WTC11 (cell line): ENCODE measurements around a stretch of chr10.

GRCh38 chr10:70681787-70682082 lies 9.4 kb downstream of the ADAMTS14 start:
- PRO-cap = no peak

DNA sequence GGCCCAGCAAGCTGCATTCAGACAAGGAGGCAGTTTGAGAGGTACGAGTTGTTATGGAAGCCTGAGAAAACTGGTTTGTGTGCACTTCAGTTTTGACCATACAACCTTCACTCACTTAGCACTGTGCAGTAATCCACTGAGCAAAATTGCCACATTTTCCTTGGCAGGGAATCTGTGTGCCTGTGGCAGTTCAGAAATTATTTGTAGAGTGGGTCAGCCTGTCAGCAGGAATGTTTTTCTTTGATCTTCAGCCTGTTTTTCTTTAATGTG lies 20.1 kb downstream of the SGPL1 start:
- PRO-cap = no peak

GRCh38 chr10:71064544-71065010 lies 147.8 kb upstream of the UNC5B start:
- PRO-cap = no peak

DNA sequence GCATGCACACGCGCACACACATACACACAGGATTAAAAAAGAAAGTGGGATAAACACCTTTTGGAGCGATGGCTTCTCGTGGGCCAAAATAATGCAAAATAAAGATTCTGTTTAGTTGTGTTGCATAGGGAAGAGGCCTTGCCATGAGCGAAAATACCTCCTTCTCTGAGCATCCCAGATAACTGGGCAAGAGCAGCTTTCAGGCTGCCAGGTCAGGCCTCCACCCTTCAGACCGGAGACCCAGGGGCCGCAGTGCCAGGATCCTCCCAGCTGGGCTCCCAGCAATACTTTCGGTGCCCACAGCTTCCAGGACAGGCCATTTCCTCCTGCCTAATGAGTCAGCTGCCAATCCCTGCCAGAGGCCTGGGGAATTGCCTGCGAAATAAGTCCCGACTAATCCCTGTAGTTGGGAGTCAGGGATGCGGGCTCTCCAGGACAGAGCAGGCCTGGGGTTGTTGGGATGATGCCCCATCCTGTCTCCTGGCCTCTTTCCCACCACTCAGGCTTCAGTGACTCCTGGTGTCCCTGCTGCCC lies 143.6 kb upstream of the UNC5B start:
- PRO-cap = no peak

GRCh38 chr10:71244373-71245208 lies 32.2 kb downstream of the UNC5B start:
- PRO-cap = no peak

GRCh38 chr10:71256025-71257077 lies 44.0 kb downstream of the UNC5B start:
- PRO-cap = no peak

- PRO-cap = no peak
Measured at GRCh38 chr10:71261909-71262474, 49.6 kb downstream of the UNC5B start.

- PRO-cap = no peak
Measured at GRCh38 chr10:71291272-71292183, 27.5 kb upstream of the SLC29A3 start.

GRCh38 chr10:71323505-71323971 lies 4.5 kb downstream of the SLC29A3 start:
- PRO-cap = no peak

- PRO-cap = no peak
Measured at GRCh38 chr10:71462333-71462782, 65.6 kb downstream of the CDH23 start.

GRCh38 chr10:71597516-71598527 lies 121.8 kb downstream of the C10orf105 start:
- PRO-cap = no peak

- PRO-cap = no peak
Measured at GRCh38 chr10:71638021-71639192, 81.2 kb downstream of the C10orf105 start.

DNA sequence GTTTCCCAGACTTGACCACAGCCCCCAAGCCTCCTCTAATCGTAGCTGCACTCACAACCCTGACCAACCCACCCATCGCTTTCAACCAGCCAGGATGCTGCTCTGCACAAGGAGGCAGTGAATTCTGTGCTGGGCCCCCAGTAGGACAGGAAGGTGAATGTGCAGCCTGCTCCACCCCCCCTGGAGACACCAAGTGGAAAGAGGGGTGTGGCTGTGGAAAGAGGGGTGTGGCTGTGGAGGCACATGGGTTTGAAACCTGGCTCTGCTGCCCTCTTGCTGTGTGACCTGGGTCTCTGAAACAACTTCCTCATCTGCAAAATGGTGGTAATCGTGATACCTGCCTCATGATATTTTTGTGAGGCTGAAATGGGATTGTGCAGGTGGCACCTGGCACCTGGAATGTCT lies 35.3 kb downstream of the C10orf105 start:
- PRO-cap = no peak

GRCh38 chr10:71750160-71750982 lies 22.9 kb downstream of the VSIR start:
- PRO-cap = no peak

DNA sequence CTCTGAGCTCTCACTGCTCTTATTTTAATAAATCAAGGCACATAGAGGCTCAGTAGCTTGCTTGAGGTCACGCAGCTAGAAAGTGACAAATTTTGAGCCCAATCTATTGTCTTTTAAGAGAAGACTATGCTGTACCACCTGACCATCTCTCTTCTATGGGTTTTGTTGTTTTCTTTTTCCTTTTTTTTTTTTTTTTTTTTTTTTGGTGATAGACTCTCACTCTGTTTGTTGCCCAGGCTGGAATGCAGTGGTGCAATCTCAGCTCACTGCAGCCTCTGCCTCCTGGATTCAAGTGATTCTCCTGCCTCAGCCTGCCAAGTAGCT lies 35.6 kb upstream of the VSIR start:
- PRO-cap = no peak

DNA sequence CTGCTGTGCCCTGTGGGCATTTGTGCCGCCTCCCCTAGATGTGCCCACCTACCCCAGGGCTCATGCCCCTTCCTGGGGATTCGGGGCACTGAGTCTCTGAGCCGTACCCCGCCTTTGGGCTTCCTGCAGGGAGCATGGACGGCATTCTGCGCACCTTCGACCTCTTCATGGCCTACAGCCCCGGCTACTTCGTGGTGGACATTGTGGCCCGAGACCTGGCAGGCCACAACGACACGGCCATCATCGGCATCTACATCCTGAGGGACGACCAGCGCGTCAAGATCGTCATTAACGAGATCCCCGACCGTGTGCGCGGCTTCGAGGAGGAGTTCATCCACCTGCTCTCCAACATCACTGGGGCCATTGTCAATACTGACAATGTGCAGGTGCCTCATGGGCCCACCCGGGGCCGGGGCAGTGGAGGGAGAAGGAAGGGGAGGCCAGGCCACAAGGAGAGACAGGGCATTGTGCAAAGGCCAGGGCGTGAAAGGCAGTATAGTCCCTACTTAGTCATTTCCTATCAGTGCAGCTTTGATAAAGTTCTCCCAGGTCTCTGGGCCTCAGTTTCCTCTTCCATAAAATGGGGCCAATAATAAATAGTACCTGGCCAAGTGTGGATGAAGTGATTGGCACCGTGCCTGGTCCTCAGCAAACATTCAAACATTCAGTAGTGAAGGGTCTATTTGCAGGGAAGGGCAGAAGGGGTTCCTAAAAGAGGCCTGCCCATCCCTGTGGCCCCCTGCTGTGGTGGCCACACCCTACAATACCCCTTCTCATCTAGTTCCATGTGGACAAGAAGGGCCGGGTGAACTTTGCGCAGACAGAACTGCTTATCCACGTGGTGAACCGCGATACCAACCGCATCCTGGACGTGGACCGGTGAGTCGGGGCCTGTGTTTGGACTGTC lies 36.6 kb upstream of the VSIR start:
- PRO-cap = no peak

DNA sequence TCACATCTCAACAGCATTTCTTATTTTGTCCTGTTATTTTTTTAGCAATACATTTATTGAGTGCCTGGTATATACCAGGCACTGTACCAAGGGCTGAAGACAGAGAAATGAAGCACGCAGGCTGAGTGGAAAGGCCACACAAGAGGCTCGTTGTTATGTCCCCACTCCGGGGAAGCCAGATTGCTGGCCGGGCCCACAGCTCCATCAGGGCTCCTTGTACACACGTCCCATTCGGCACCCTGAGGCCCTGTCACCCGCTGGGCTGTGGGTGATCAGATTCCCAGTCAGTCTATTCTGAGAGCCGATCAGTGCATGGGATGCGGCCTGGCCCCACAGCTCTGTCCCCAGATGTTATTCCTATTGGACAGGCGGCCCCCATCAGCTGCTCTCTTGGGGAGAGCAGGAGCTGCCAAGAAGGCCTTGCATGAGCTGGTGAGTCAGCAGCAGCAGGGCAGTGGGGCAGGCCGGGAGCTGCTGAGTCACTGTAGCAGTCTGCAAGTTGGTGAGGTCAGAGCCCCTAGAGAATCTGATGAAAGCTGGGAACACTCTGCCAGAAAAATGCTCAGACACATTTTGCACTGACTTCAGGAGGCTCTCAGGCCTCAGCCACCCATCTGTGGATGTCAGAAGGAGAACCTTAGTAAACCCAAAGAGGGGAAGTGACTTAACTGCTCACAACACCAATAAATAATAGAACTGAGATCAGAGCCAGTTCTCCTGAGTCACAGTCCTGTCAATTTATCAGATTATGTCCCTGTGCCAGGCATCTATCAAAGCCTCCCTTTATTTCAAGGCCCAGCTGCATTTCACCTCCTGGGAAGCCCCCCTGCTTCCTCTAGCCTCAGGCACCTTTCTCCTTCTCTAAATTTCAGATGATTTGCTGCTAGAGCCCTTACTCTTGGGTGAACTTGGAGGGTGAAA lies 9.4 kb upstream of the PSAP start:
- PRO-cap = no peak

DNA sequence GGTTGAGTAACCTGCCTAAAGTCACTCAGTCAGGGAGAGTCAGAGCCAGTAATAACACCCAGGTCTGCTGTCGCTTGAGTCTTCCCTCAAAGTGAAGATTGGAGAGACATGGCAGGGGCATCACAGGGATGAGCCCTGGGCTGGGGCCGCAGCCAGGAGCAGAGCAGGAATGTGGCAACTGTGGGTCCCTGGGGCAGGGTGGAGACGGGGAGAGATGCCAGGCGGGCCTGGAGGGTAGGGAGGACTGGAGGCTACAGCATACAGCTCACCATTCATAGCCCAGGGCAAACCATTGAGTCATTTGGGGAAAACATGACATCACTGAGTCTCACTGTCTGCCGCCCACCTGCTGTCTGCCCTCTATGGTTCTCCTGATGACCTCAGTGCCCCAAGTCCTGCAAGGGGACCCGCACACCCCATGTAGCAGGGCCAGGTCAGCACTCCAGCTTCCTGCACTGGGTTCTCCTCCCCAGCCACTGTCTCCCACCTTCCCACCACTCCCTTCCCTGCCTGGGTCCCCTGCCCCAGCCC lies 10.2 kb downstream of the CHST3 start:
- PRO-cap = no peak

DNA sequence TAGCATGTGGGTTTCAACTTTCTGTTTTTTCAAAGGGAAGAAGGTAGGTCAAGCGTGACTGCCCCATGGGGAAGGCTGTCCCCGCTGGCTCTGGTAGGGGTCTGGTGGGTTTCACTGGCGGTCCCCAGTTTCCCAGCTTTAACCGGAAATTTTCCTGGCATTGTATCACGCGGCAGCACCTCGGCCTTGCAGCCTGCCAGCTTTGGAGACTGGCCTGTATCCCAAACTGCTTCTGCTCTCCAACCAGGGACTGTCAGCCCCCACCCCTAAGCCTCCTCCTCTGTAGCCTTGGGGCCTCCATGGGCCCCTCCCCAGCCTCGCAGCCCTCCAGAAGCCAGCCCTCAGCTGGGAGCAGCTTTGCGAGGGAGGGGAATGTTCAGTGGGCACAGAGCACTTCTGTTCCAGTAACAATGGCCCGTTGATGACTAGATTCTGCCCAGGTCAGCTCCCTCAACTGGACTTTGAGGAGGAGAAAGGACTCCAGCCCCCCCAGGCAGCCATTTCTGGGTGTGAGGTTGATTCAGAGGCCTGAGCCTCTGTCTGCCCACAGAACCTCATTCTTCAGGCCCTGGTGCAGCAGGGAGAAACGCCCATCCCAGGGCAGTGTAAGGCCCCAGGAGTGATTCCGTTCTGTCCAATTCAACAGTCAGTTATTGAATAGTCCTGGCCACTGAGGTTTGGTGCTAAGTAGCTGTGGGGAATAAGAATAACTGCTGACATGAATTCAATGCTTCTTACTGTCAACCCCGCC lies 17.0 kb downstream of the CHST3 start:
- PRO-cap = no peak

GRCh38 chr10:72027503-72028026 lies 60.8 kb downstream of the SPOCK2 start:
- PRO-cap = no peak